OCI-LY7 (cell line): ENCODE results near the genes B3GALT2, ASPM and CRB1.

DNA sequence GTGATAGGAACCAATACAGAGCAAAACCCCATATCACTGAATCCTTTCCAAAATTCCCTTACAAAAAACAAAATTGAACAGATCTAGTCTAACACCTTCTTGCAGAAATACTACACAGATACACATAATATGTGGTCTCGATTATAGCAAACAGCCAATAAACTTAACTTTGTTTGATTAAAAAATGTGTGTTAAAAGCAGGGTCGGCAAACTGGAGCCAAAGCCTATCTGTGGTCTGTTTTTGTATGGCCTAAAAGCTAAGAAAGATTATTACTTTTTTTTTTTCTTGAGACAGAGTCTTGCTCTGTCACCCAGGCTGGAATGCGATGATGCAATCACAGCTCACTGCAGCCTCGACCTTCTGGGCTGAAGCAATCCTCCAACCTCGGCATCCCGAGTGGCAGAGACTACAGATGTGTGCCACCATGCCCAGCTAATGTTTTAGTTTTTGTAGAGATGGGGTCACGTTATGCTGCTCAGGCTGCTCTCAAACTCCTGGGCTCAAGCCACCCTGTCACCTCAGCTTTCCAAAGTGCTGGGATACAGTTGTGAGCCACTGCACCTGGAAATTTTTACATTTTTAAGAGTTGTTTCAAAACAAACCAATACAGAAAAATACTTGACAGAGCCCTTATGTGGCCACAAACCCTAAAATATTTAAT is 6.4 kb upstream of the GLRX2 start:
- PRO-cap = no peak
- RAMPAGE, long total RNA = no peak

DNA sequence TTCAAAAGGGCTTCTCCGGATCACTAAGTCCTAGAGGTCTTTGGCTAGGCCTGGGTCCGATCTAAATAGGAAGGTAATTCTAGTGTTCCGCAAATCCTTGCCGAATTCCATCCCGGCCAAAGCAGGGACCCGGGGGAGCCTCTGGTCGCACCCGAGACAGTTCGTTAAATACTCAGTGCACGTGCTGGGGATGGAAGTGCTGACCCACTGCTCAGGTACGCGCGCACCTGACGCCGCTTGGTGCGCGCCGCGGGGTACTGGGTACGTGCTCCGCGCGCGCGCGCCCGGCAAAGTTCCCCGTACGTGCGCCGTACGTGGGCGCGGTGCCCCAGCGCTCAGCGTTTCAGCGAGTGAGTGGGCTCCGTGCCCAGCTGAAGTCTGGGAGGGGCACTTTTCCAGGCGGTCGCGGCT is 315 bp upstream of the CDC73 start:
- PRO-cap = bidirectional peak, plus-strand start outside the sequence, minus-strand start at position 224 of the sequence
- RAMPAGE, long total RNA = no peak

DNA sequence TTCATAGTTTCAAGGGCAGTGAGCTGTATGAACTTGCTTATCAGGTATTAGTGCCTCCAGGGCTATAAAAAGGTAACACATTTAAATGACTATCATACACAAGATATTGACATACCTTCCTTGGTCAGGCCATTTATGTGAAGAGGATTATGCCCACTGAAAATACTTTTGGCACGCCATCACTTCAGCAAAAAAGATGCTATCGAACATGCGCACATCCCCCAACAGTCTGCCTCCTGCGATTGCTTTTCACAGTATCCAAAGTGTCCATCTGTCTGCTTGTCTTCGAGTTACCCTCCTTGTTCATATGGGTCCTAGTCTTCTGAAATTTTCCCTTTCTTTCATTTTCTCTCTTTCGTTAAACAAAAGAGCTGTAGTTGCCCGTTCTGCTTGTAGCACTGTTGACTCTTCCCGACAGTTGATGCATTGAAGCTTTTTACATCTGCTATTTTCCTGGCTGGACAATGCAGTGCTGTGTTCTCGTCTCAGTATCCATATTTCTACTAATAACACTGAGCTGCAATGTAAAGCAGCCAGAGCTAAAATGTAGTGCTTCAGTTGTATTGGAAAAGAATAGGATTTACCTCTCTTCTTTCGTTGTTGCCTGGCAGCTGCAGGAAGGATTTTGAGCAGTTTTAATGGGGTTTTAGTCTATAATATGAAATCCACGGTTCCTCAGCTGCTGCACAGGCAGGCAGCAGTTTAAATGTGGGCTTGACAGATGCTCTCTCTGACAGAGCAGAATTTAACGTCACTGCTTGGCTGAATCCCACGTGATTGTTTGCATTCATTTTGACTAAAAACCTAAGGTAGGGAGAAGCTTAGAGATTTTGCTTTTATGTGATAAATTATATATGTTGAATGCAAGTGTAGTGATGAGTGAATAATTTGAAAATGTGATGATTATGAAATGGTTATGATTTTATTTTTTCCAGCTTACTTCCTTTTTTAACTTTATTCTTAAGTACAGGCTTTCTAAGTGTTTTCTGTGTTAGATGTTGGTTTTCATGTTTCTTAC is at the start of gene B3GALT2:
Gene B3GALT2, minus strand, starts transcription at position 710 of the 1,018 bp plus-strand sequence.
- PRO-cap = no peak
- RAMPAGE, long total RNA = no peak

DNA sequence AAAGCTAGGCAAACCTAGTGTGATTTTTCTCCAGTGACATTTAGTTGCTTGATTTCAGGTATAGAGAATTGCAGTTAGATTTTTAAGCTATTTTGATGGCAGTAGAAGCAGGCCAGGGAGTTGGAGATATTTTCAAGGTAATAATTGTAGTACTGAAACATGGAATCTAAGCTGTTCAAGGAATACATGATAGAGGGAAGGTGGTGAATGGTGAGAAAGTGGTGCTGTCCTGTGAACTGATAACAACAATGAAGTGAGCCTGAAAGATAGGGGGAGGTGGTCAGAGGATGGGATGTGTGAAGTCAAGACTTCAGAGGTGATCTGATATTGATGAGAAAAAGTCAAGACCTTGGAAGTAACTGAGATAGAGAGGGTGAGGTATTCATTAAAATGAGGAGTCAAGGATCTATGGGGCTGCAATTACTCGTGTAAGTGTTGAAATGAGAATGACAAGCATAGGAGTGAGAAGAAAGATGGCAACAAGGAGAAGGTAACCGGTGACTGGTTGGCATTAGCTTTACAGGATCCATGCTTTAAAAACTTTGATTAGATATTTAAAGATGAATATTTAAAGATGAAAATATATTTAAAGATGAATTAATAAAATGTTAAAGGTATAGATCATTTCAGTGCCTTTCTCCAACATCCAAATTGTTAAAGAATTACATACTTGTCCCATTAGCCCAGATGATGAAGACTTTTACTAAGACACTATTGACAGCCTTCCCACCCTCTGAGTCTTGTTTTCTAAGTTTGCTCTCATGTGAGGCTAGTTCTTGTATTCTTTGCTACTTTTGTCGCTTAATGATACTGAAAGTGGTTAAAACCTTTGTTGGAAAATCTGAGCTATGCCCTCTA is 70.9 kb upstream of the B3GALT2 start:
- PRO-cap = no peak
- RAMPAGE, long total RNA = no peak

- PRO-cap = no peak
- RAMPAGE, long total RNA = no peak
Measured at GRCh38 chr1:193313298-193313844, 127.0 kb upstream of the B3GALT2 start.

DNA sequence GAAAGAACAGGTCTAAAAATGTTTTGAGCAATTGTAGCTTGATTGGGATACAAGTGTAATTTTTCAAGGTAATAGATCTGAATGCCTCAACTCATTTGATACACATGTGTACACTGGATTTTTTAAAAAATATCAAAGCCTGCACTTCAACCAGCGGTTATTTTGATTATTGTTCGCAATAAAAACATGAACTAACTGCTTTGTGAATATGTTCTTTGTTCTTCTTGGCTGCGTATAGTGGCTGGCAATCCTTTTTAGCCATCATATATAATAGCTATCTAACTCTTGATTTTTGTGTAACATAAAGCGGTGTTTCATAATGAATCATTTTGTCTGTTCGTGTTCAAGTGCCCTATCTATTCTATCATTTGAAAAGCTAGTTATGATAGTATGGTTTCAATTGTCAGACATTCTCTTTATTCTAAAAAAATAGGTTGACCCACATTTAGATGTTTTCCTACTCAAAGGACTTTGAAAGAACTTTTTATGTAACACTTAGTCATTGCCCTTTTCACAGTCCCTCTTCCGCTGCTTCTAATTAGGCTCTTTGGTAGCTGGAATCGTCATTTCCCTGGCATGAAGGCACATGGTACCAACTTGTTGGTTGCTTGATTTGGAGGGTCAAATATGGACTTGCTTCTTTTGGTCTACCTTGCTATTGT is 272.1 kb upstream of the B3GALT2 start:
- PRO-cap = no peak
- RAMPAGE, long total RNA = no peak

DNA sequence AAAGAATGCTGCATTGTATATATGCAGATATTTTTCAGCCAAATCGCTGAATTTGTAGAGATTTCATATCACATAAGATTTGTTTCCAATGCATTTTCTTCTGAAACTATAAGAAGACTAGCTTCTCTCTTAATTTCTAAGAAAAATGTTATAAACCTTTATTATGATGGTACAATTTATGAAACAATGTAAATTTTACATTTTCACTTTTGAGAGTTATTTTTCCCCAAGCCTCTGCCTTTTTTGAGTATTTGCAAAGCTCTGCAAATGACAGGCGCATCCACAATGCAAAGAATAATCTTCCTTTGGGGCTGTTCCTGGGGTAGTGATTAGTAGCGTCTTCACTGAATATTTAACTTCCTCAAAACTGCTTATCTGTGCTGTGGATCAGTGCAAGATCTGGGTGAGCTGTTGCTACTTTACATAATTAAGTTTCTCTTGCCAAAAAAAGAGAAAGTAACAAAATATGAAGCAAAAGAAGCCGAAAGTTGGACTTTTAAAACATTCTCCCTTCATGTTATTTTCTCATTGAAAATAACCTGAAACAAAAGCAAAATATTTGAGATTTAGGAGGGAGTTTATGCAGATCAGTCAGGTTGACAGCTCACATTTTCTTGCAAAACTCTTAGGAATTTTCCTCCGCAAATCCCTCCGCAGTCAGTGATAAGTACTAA is 276.2 kb upstream of the B3GALT2 start:
- PRO-cap = no peak
- RAMPAGE, long total RNA = no peak

GRCh38 chr1:194547881-194548226 is 1361.4 kb upstream of the B3GALT2 start:
- PRO-cap = no peak
- RAMPAGE, long total RNA = no peak

- PRO-cap = no peak
- RAMPAGE, long total RNA = no peak
Measured at GRCh38 chr1:194823001-194823394, 1636.6 kb upstream of the B3GALT2 start.

GRCh38 chr1:194919190-194919652 is 1689.0 kb downstream of the KCNT2 start:
- PRO-cap = no peak
- RAMPAGE, long total RNA = no peak

GRCh38 chr1:196181217-196181609 is 427.0 kb downstream of the KCNT2 start:
- PRO-cap = no peak
- RAMPAGE, long total RNA = no peak

DNA sequence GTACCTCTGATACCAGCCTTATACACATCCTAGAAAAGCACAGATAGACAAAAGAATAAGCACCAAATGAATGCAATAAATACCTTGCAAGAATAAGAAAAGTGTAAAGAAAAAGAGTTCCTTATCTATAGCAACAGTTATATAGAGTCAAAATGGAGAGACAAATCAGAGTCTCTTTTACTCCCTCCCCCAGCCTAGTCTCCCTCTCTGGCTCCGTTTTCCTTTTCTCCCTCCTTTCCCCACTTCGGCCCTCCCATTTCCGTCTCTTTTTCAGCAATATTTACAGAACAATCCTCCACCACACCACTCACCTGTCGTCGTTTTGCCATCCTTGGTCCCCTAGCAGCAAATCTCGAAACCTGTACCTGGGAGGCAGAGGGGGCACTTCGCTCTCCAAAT is 337 bp downstream of the KCNT2 start:
- PRO-cap = no peak
- RAMPAGE, long total RNA = no peak

DNA sequence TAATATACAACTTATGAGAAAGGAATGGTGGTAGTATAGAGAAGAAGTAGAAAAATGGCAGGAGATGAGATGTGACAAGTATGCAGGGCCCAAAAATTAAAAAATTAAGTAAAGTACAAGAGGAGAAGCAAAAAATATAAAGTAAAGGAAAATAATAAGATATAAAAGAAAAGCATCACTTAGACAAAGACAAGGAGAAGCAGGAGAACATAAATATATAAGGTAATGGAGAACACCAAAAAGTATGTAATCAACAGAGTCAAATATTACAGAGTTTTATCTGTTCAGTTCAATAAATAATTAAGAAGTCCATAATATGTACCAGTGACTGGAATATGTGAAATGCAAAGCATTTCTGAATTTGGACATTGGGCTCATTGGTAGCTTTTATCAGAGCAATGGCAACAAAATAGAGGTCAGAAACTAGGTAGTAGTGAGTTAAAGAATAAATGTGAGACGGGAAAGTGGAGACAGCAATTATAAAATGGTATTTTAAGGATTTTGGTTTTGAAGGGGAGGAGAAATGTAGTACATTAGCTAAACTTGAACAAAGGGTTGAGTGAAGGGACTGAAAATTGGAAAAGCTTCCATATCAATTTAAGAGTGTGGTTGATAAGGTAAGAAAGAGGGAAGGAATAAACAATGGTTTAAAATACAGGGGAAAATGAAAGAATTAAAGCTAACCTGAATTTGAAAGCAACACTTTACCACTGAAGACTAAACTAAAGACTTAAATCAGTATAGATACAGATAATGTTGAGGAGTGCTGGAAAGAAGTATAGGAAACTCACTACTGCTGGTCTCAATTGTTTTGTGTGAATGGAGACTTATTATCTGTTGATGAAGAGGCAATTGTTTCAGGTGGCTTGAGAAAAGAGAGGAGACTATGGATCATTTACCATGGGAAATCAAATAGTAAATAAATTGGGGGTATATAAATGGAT is 31.4 kb downstream of the CFH start:
- PRO-cap = no peak
- RAMPAGE, long total RNA = no peak

GRCh38 chr1:196896886-196897817 is 9.3 kb downstream of the CFHR4 start:
- PRO-cap = no peak
- RAMPAGE, long total RNA = no peak

DNA sequence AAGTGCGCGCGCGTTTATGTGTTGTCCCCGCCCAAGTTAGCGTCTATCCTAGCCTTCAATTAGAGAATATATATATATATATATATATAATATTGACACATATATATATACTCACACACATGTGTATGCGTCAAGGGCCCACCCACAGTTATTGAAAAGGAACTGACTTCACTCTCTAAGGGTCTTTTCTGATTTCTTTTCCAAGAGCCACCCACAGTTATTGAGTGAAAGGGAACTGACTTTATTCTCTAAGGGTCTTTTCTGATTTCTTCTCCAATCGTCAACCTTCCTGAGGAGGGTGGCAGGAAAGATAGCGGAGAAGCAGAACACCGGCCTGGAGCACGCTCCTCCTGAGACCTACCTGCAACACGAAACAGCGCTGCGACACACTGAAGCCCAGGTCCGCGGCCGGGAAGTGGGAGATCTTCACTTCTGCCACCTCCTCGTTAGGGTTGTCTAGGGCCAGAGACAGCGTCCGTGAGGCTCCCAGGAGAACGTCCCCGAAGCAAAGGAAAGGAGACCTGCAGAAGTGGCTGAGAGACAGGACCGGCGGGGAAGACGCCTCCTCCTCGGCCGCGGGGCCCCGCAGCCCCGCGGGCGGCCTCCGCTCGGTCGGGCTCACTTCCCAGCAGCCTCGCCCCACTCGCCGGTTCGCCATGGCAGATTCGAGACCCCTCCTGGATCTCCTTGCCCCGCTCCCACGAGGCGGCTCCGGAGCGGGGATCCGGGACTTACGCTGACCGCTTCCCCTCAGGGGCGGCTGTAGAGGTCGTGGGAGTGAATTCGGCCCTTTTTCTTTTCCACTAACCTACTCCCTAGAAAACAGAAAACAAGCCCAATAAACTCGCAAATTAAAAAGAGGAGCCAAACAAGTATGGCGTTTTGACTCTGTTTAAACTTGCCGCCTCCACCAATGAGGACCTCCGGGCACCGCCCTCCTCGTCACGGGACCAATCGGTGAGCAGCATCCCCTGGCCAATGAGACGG is at the start of gene ASPM:
Gene ASPM, minus strand, starts transcription at position 890 of the 987 bp plus-strand sequence.
- PRO-cap = bidirectional peak, plus-strand start at position 443 of the sequence, minus-strand start at position 391 of the sequence; bidirectional peak, plus-strand start outside the sequence, minus-strand start at position 915 of the sequence
- RAMPAGE, long total RNA = no peak

GRCh38 chr1:197267876-197268483 is at the start of gene CRB1:
Gene CRB1 (plus strand): TSS chr1:197268252.
- PRO-cap = no peak
- RAMPAGE, long total RNA = no peak

DNA sequence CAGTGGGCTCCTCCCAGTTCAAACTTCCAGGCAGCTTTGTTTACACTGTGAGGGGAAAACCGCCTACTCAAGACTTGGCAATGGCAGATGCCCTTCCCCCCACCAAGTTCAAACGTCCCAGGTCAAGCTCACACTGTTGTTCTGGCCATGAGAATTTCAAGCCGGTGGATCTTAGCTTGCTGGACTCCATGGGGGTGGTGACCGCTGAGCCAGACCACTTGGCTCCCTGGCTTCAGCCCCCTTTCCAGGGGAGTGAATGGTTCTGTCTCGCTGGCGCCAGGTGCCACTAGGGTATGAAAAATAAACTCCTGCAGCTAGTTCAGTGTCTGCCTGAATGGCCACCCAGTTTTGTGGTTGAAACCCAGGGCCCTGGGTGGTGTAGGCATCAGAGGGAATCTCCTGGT is 18.2 kb upstream of the C1orf53 start:
- PRO-cap = no peak
- RAMPAGE, long total RNA = no peak

GRCh38 chr1:197917497-197918693 is 723 bp downstream of the LHX9 start:
- PRO-cap = no peak
- RAMPAGE, long total RNA = no peak

- PRO-cap = no peak
- RAMPAGE, long total RNA = no peak
Measured at GRCh38 chr1:198185715-198186168, 28.9 kb downstream of the NEK7 start.

DNA sequence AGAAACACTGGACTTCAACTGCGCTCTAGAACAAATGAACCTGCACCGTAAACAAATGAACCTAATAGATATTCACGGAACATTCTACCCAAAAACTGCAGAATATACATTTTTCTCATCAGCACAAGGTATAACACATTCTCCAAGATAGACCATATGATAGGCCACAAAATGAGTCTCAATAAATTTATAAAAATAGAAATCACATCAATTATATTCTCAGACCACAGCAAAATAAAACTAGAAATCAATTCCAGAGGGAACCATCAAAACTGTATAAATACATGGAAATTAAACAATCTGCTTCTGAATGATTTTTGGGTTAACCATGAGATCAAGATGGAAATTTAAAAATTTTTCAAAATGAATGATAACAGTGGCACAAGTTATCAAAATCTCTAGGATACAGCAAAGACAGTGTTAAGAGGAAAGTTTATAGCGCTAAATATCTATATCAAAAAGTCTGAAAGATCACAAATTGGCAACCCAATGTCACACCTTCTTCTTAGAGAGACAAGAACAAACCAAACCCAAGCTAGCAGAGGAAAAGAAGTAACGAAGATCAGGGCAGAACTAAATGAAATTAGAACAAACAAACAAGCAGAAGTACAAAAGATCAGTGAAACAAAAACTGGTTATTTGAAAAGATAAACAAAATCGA is 59.3 kb downstream of the NEK7 start:
- PRO-cap = no peak
- RAMPAGE, long total RNA = no peak